Breast epithelium (tissue), 2 donors: ENCODE measurements around a stretch of chr2.

GRCh38 chr2:20265378-20265924, 40.5 kb upstream of the SDC1 start:
- PRO-cap, result no peak
- RAMPAGE, long total RNA, 2 experiments, result no peak in any of the 2 experiments

GRCh38 chr2:20282726-20283467, 58.0 kb upstream of the SDC1 start:
- PRO-cap, result no peak
- RAMPAGE, long total RNA, 2 experiments, result no peak in any of the 2 experiments

- PRO-cap, result no peak
- RAMPAGE, long total RNA, 2 experiments, result no peak in any of the 2 experiments
Observed at GRCh38 chr2:20348136-20349084, 2.2 kb downstream of the PUM2 start.

DNA sequence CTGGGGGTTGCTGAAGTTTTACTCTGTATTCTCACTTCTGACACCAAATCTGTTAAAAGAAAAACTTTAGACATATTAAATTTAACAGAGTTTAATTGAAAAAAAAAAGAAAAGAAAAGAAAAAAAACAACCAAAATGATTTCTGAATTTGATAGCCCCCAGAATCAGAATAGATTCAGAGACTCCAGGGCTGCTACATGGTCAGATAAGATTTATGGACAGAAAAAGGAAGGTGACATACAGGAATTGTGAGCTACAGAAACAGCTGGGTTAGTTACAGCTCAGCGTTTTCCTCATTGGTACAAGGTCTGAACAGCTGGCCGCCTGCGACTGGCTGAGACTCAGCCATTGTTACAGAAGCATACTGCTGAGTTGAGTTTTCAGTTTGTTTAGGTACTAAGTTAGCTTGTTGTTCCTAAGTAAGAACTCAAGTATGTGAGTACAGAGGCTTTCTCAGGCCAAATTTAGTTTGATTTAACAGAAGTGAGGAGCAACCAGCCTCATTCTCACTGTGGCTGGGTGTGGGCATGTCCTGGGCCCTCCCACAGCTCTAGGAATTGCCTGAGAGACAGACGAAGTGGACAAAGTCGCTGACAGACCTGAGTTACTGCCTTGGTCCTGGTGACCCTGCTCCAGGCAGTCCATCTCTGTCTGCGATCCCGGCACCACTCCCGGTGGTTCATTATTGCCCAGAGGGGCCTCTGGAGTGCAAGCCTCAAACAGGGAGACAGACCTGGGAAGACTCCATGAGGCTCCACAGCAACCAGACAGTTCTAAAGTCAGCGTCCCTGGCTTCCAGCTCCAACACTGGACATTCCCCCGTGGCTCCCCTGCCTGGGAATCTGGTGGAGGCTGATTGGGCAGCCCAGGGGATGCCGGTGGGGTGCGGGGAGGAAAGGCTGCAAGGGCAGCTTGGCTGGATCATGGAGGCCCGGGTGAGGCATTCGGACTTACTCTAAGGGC, 27.8 kb upstream of the RHOB start:
- PRO-cap, result no peak
- RAMPAGE, long total RNA, 2 experiments, result no peak in any of the 2 experiments

GRCh38 chr2:20501433-20501710, 54.5 kb downstream of the RHOB start:
- PRO-cap, result no peak
- RAMPAGE, long total RNA, 2 experiments, result no peak in any of the 2 experiments

GRCh38 chr2:20526747-20526946, 79.8 kb downstream of the RHOB start:
- PRO-cap, result no peak
- RAMPAGE, long total RNA, 2 experiments, result no peak in any of the 2 experiments

DNA sequence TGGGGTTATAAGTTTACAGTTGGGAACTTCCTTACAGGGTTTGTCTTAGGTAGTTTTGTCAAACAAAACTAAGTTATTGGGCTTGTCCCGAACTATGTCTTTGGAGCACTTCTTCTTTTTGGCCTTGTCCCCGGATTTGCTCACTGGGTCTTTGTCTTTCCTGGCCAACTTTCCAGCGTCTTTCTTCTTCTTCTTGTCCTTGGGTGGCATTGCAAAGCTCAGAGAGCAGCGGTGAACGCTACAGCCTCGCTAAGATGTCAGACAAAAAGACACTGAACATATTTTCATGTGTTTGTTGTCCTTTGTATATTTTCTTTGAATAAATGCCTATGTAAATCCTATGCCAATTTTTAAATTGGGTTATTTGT, 44.5 kb downstream of the HS1BP3 start:
- PRO-cap, result no peak
- RAMPAGE, long total RNA, 2 experiments, result no peak in any of the 2 experiments

DNA sequence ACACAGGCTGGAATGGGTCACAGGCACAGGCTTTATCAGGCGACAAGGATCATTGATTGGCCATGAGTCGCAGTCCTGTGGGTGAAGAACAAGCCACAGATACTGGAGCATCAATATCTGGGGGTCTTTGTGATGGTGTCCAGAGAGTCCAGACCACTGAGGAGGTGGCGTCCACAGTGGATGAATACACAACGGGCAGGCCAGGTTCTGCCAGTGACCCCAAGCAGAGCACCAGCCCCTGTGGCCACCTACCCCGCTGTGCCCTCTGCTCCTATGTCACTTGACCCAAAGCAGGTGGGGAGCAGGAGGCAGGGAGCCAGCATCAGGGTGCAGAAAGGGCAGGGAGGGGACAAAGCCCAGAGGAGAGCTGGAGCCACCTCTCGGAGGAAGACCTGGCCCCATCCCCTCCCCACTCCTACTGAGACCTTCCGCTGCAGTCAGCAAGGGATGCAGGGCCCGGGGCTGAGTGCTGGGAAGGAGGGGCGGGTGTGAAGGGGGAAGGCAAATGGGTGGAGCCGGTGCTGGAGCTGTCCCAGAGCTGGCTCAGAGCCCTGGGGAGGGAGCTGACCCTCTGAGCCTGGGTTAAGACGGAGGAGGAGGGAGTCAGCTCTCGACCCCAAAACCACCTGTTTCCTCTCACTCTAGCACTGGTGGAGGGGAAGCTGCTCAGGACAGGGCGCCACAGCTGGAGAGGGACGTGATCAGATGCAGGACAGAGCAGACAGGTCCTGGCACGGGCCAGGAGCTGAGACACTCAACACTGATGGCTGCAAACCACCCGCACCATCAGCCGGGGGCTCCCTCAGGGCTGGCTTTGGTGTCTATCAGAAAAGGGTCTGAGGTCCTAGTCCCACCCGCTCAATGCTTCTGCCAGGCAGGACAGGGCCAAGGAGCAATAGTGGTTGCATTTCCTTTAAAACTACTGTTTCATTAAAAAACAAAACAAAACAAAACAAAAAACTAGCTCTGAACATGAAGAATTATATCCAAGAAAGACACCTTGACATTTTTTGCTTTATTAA, 33.8 kb downstream of the HS1BP3 start:
- PRO-cap, result bidirectional peak, plus-strand start at position 647 of the sequence, minus-strand start at position 420 of the sequence
- RAMPAGE, long total RNA, 2 experiments, result no peak in any of the 2 experiments

DNA sequence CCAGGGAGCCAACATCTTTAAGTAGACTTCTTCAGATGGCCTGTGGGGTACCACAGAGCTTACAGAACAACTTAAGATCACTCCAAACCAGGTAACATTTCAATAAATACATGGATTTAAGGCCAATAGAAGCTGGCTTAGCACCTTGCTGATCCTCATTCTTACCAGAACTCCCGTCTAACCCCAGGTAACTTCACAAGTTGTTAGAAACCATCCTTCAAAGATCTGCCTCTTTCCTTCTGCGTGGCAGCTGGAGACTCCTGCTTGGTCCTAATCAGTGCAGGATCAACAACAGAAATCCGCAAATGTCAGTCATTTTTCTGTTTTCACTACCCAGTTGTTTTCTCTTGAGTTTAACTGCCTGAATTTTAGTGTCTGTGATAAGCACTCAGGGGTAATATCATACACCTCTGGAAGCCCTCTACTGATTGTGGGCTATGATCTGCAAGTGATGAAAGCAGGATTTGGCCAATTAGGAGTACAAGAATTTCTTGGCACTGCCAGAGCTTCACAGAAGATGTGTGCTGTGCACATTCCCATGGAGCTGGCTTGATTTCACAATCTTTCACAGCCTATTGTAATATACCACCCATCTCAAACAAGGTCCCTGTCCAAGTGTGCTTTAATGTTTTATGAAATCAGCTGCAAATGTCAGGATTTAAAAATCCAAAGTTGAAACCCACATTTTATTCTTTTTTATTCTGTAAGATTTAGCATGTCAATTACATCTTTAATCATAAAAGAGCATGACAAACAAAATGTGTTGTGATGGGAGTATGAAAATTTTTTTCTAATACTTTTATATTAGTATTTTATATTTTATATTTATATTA, 27.4 kb upstream of the TDRD15 start:
- PRO-cap, result no peak
- RAMPAGE, long total RNA, 2 experiments, result no peak in any of the 2 experiments

DNA sequence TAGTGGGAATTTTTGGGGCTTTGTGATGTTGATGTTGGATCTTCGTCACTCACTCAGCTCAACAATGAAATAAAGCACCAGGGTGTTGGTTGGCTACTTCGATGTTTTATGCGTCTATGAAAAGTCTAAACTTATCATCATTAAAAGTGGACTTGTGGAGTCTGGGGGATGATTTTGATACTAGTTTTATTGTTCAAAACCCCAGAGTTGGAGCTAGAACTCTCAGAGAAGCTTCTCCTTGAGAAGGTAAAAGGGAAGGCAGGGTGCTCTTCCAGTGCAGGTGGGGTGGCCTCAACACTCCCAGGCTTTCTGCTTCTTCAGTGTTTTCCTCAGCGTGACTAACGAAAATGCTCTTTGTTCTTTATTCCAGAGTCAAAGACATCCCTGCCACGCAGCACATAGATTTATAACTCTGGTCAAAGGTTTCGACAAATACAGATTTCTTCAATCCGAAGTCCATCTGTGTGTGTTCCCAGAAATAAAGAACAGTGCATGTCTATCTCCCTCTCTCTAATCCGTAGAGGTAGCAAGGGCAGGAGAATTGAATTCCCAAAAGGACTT, 26.6 kb upstream of the TDRD15 start:
- PRO-cap, result no peak
- RAMPAGE, long total RNA, 2 experiments, result no peak in any of the 2 experiments

GRCh38 chr2:21423040-21423291, 299.2 kb downstream of the TDRD15 start:
- PRO-cap, result no peak
- RAMPAGE, long total RNA, 2 experiments, result no peak in any of the 2 experiments

GRCh38 chr2:21423292-21423660, 299.5 kb downstream of the TDRD15 start:
- PRO-cap, result no peak
- RAMPAGE, long total RNA, 2 experiments, result no peak in any of the 2 experiments

DNA sequence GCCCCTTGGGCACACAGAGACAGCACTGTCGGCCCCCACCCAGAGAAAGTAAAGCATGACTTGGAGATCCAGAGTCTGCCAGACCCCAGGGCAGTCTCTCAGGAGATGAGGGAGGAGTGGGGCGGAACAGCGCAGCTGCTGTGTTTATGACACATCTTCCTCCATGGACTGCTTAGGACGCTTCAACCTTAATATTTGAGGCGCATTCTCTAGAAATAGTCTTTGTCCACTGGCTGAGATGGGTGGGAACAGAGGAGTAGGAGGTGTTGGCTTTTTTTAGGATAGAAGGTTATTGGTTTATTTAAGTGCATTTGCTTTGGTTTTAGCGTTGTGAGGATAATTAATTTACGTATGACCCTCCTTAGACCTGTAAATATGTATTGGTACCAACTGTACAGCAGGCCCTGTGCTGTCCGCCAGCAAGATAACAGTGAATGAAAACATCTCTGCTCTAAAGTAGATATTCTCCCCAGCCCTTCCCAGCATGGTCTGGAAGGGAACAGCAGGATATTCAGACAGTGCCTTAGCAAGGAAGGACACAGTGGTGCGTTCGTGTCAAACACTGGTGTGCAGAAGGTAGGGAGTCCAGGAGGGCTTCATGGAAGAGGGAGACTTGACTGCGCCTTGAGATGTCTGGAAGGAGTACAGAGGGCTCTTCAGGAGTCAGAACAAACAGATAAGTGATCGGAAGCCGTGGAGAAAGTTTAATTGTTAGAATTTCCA, 114.8 kb downstream of the KLHL29 start:
- PRO-cap, result no peak
- RAMPAGE, long total RNA, 2 experiments, result no peak in any of the 2 experiments

- PRO-cap, result no peak
- RAMPAGE, long total RNA, 2 experiments, result no peak in any of the 2 experiments
Observed at GRCh38 chr2:23564206-23564424, 179.1 kb downstream of the KLHL29 start.

- PRO-cap, result no peak
- RAMPAGE, long total RNA, 2 experiments, result no peak in any of the 2 experiments
Observed at GRCh38 chr2:23620640-23621627, 236.0 kb downstream of the KLHL29 start.

- PRO-cap, result no peak
- RAMPAGE, long total RNA, 2 experiments, result no peak in any of the 2 experiments
Observed at GRCh38 chr2:23927796-23928240, 895 bp upstream of the ATAD2B start.

DNA sequence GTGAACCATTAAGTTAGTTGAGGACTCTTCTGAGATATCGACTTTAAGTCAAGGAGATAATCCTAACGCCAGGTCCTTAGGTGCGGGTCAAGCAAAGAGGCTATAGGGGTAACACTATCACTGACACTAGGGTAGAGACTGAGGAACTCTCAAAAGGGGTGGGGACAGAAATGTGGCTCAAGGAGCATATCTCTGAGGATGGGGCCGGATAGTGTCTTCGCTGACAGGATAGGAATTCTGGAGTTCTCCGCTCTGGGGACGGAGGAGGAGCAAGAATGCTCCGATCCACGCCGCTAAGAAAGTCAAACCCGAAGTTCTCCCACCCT, 311 bp downstream of the SF3B6 start:
- PRO-cap, result no peak
- RAMPAGE, long total RNA, 2 experiments, result no peak in any of the 2 experiments

GRCh38 chr2:24077246-24078104, 1.3 kb upstream of the SF3B6 start:
- PRO-cap, result unidirectional peak, minus-strand start at chr2:24077583
- RAMPAGE, long total RNA, 2 experiments, result no peak in any of the 2 experiments

- PRO-cap, result no peak
- RAMPAGE, long total RNA, 2 experiments, result no peak in any of the 2 experiments
Observed at GRCh38 chr2:24096264-24096937, 11.8 kb upstream of the TP53I3 start.

DNA sequence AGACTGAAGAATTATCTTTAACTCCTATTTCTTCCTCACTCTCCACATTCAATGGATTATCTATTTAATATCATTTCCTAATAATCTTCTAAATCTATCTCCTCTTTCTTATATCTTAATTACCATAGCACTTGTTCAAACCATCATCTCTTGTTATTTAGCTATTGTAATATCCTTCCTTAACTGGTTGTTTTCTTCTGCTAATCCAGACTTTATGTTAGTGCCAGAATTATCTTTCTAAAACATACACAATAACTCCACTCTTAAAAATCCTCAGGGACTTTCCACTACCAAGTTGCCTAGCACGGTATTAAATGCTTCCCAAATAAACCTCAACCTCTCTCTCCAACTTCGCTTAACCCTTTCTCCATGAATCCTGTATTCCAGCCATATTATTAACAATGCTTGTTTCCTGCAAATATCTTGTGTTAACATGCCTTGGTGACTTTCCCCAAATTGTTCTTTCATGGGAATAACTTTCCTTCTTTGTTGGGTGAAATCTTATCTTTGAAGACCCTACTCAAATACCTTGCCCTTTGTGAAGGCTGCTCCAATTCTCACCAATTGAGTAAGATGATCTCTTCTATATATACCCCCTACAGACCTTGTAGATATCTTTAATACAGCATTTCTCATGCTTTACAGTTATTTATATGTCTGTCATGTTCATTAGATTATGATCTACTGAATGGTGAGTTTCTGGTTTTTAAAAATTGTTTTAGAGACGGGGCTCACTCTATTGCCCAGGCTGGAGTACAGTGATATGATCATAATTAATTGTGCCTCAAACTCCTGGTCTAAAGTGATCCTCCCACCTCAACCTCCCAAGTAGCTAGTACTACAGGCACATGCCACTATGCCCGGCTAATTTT, 84.6 kb downstream of the FAM228A start:
- PRO-cap, result no peak
- RAMPAGE, long total RNA, 2 experiments, result no peak in any of the 2 experiments